Temporal lobe (tissue), 2 donors: ENCODE data around the gene ZEB1.

DNA sequence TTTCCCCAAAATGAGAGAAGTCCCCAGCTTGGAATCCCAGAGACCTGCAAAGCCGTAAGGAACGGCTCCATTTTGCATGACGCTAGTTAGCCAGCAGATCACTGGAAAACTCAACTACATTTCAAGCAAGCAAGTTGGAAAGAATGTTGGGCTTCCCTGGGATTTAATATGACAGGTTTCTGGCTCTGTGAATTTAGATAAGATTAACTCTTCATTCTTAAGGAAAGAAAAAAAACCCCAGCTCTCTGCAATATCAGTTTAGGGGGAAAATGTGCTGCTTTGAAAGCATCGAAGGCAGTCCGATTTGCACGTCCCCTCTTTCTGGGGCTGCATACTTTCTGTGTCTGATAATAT, 190.0 kb upstream of the LYZL2 start:
- RAMPAGE, long total RNA, result no peak

GRCh38 chr10:31032178-31032891, 670 bp upstream of the ZNF438 start:
- RAMPAGE, long total RNA, result no peak

DNA sequence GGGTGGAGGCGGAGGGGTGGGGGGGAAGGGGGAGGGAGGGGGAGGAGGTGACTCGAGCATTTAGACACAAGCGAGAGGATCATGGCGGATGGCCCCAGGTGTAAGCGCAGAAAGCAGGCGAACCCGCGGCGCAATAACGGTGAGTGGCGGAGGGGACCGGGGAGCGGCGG, at the start of gene ZEB1:
Gene ZEB1 (plus strand): TSS at position 63 of the 170 bp plus-strand sequence.
- RAMPAGE, long total RNA, result start-site peak on the plus strand centred at position 56 of the sequence, 44 bp wide, 1,065 and 523 reads in 2 replicates

- RAMPAGE, long total RNA, result no peak
Observed at GRCh38 chr10:31700061-31700684, 228.5 kb downstream of the ARHGAP12 start.

- RAMPAGE, long total RNA, result no peak
Observed at GRCh38 chr10:31774902-31775557, 153.6 kb downstream of the ARHGAP12 start.

DNA sequence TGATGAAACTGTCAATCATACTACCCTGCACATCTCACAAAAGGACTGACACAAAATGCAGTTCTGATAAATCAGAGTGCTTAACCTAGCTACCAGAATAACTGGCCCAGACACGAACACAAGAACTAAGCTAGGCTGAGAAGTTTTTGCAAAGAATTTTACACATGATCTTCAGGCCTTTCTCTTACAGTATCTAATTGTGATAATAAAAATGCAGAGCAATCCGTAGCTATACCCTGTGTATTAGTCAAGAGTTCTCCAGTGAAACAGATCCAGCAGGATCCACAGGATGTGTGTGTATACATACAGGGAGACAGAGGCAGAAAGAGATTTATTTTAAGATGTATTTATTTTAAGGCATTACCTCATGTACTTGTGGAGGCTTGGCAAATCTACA, 41.9 kb downstream of the ARHGAP12 start:
- RAMPAGE, long total RNA, result no peak

DNA sequence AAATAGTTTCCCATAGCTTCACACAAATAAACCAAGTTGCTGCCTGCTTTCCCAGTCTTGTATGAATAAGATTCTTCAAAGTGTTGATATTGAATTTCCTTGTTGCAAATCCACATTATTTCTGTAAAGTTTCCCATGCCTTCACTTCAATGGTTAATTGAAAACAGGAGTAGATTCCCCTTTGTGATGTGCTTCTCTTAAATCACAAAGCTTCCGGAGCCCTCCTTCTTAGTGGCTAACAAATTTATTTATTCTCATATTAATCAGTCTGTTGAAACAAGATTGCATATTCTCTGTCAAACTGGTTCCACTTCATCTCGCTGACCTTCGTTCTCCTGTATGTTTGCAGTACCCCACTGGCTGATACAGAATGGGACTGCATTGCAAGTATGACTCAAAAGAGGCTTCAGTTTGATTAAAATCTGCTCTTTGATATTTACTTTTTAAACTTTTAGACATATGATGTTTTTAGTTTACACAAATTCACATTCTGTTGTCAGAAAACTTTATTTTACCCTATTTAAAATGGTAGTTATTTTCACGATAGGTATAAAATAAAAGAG, 14.2 kb upstream of the ARHGAP12 start:
- RAMPAGE, long total RNA, result no peak

DNA sequence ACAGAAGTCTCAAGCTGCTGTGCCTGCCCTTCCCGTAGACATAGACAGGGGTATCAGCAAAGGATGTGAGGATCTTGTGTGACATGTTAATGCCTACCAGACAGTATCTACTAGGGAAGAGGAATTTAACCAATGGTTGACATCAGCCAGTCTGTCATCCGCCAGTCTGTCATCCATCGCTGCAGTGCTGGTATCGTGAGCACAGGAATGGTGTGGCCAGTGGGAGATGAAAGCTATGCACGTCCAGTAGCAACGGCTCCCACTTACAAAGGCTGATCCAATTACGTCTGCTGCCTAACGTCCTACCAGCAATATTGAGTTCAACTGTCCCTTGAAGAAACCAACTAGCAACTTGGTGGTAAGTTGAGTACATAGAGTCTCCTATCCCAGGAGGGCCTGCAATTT, 50.9 kb downstream of the KIF5B start:
- RAMPAGE, long total RNA, result no peak

DNA sequence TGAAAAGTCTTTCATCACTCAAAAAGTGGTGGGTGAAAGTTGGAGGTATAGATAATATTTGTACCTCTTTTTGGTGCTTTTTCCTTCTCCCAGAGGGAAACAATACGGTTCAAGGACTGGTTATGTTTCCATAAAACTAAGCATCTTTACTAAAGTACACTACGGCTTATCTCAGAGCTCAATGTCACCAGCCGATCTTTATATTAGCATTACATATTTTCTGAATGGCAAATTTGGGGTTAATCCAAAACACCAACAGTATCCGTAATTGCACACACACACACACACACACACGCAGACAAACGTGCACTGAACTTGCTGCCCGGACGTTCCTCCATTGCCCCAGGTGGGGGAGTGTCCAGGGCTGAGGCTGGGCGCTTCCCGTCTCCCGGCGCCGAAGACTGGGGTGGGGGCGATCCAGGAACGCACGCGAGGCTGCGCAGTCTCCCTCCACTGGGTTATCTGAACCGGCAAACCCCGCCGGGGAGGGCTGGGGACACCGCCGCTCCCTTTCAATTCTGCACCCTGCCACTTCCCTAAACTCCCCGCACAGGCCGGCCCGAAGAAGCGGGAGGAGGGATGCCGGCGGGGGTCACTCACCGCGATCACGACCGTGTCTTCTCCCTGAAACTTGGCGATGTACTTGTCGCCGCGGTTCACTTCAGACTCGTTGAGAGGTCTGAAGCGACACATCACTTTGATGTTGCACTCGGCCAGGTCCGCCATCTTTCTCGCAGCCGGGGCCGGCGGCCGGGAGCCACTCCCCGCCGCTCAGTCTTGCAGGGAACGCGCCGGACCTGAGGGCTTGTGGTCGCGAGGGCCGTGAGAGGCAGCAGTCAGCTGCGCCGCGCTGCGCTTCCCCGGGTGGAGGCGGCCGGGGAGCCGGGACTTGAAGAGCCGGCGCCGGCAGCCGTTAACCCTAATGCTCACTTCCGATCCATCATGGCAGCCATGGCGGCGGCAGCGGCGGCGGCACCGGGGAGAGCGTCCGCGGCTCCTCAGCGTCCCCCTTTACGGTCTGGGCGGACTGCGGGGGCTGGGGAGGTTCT, 653 bp downstream of the KIF5B start:
- RAMPAGE, long total RNA, result no peak

GRCh38 chr10:32141038-32141469, 84.8 kb upstream of the KIF5B start:
- RAMPAGE, long total RNA, result no peak

- RAMPAGE, long total RNA, result no peak
Observed at GRCh38 chr10:32345834-32346759, 861 bp downstream of the EPC1 start.

- RAMPAGE, long total RNA, result no peak
Observed at GRCh38 chr10:32788582-32788976, 169.5 kb downstream of the ITGB1 start.

DNA sequence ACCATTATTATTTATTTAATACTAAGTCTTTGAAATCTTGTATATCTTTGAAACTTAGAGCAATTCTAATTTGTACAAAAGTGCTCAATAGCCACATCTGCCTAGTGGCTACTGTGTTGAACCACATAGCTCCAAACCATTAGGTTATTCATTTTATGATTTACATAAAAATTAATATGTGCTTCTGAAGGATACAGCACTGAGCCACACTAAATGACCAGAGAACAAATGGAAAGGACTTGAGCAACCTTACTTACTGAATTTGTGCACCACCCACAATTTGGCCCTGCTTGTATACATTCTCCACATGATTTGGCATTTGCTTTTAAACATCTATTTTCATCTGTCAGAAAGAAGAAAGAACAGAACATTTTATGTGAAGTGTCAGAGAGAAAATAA, 25.8 kb downstream of the ITGB1 start:
- RAMPAGE, long total RNA, result no peak

- RAMPAGE, long total RNA, result no peak
Observed at GRCh38 chr10:32937800-32938460, 20.1 kb downstream of the ITGB1 start.

DNA sequence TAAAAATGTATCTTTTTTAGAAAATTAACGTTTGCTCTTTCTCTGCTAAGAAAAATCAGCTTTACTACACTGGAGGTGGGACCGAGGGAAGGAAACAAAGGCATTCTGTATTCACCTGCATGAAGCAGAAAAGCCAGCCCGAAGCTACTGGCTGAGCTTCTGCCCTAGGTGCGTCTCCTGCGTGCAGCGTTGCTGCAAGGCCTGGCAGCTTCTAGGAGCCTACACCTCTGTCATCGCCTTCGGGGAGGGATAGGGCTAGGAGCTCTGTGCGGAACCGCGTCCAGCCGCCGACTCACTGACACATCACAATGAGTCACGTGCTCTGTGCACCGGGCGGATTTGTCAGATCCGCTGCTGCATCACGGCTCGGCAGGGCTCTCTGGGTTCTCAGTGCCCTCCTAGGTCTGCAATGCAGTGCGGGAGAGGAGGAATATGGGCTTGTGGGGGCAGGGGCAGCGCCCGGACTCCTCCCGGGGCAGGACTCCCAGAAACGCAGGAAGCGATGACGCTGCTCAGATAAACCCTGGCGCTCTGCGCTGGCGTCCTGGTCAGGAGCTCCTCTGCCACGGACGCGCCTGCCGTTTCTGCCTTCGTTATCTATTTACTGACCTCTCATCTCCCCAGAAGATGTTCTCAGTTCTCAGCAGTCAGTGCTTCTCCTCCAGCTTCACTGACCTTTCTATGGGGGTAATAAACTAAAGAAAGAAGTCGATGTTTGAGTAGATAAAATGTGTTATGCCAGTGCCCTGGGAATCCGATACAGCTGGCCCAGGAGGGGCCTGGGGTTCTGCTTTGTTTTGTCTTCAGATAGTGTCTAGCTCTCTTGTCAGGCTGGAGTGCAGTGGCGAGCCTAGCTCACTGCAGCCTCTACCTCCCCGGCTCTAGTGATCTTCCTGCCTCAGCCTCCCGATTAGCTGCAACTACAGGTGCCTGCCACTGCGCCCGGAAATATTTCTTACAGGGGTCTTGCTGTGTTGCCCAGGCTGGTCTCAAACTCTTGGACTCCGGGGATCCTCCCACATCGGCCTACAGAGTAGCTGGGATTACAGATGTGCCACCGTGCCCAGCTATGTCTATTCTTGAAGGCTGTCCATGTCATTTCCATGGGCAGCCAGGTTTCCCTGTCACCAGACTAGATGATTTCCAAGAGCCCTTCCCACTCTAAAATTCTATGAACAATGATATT, 22.7 kb upstream of the ITGB1 start:
- RAMPAGE, long total RNA, result no peak

DNA sequence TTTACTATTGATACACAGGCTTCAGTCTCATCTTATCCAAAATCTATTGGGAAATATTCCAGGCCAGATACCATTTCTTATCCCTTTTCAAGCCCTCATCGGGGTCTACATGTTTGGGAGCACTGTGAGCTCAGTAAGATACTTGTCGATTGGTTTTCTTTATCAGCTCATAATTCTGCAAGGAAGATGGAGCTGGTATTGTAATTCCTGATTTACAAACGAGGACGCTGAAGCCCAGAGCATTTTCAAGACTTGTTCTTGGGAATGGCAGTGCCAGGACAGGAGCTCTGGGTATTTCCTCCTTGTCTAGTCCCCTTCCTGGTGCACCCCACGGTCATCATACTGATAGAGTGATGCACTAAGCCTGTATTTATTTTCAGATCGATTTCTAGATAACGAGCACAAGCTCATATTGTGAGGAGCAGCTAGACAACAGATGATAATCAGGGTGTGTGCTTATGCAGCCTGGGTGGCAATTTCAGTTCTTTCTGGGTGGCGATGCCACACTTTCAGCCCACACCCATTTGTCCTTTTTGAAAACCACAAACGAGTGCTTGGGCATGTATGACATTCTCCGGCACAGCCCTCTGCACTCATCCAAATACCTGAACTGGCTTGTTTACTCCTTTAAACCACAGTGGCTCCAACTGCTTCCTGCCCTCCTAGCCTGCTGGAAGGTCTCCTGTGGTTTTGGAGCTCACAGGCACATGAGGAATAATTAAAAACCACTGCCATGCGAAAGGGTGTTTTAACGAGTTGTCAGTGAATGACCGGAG, 52.0 kb upstream of the ITGB1 start:
- RAMPAGE, long total RNA, result no peak

DNA sequence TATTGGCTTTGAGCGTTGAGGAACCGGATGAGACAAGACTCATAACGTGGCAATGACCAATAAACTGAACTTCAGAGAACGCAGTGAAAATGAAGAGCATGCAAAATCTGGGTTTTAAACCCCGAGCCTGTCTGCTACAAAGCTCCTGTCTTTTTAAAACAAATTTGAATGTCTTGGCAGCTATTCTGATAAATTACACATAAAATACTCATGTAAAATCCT, 74.7 kb upstream of the ITGB1 start:
- RAMPAGE, long total RNA, result no peak

- RAMPAGE, long total RNA, result no peak
Observed at GRCh38 chr10:33136098-33136820, 178.2 kb upstream of the ITGB1 start.

DNA sequence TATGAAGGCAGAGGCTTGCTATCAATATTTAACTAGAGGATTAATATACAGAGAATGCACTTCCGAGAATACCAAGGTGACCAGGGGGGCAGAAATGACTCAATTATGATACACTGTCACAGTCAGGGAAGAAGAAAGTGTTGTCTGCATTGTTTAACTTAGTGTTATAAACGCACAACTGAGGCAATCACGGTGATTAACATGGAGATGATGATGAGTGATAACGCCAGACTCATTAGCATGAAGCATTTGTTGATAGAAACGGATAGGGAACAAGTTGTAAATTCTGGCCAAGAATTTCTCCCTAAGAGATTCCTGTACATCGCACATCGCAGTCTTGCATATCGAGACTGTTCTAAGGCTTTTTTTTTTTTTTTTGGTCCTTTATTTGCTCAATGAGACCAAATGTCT, 178.2 kb downstream of the NRP1 start:
- RAMPAGE, long total RNA, result no peak

- RAMPAGE, long total RNA, result no peak
Observed at GRCh38 chr10:33185998-33186652, 148.3 kb downstream of the NRP1 start.